Peritoneum (tissue), 1 donor: ENCODE results near the genes ALYREF and RFNG.

GRCh38 chr17:81821642-81822206 is 11.4 kb downstream of the MCRIP1 start:
- PRO-cap: no peak

- PRO-cap: bidirectional peak, plus-strand start at chr17:81891723, minus-strand start at chr17:81891520
Observed at GRCh38 chr17:81891092-81892122, at the start of gene ALYREF. ALYREF (minus strand) TSS chr17:81891586.

DNA sequence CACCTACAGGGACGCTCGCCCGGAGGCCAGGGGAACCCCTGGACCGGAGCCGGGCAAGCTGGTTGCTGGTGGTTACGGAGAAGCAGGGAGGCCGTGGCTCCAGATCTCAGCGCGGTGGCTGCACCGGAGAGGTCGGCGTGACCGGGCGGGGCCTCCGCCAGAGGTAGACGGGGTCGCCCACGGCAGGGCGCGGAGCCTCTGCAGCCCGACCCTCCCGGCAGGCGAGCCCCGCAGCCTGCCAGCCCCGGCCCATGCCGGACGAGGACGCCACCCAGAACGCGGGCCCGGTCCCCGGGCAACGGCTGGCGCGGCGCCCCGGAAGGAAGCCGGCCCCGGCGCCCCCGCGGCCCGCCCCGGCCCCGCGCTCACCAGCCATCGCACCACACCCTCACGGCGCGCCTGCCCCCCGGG is 296 bp downstream of the PCYT2 start:
- PRO-cap: no peak

GRCh38 chr17:81913965-81915055 is 3.1 kb upstream of the PCYT2 start:
- PRO-cap: no peak

GRCh38 chr17:81918447-81918859 is 477 bp upstream of the SIRT7 start:
- PRO-cap: no peak

DNA sequence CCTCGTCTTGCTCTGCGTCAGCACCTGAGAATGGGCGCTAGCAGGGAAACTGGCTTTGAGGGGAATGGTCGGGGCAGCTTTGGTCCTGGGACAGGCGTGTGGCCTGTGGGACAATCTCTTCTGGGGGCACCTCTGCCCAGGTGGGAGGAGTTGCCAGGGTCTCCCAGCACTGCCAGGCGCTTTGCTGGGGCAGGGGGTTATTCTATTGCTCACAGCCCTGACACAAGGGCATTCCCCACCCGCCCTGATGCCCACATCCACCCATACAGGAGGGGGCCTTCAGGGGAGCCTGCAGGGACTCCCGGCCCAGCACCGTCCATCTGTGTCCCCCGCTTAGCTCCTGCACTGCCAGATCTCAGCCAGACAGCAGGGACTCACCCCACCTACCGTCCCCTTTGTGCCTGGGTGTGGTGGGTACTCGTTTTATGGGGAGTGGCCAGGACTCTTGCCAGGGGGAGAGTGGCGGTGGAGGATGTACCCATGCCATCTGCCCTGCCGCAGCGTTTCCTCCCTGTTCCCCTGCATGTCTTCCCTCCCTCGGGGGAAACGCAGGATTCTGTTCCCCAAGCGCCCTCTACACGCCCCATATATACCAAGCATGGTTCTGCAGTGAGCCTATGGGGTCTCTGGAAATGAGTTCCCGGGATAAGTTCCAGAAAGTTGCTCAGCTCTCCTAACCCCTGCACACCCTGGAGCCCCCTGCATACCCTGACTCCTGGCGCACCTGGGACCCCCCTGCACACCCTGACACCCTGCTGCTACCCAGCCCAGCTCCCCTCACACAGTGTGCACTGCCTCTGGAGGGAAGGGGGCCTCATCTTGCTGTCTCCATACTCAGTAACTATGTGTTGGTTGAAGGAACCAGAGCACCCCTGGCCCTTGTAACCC is 4.0 kb upstream of the MAFG start:
- PRO-cap: no peak

DNA sequence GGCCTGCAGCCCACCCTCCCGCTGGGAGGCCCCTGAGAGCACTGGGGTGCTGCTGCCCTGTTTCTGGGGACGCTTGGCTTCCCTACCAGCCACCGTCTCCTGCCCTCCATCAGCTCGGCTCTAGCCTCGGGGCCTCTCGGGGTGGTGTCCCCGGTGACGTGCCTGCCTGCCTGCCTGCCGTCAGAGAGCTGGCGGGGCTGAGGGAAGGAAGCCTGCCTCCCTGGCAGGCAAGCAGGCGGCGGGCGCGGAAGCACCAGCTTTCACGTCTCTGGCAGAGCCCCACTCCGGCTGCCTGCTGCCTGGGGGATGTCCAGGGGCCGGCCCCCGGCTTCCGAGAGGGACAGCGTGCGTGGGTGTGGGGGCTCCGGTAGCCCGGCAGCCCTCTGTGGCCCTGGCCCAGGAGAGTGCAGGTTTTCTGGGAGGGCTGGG is 9.3 kb downstream of the CENPX start:
- PRO-cap: no peak

DNA sequence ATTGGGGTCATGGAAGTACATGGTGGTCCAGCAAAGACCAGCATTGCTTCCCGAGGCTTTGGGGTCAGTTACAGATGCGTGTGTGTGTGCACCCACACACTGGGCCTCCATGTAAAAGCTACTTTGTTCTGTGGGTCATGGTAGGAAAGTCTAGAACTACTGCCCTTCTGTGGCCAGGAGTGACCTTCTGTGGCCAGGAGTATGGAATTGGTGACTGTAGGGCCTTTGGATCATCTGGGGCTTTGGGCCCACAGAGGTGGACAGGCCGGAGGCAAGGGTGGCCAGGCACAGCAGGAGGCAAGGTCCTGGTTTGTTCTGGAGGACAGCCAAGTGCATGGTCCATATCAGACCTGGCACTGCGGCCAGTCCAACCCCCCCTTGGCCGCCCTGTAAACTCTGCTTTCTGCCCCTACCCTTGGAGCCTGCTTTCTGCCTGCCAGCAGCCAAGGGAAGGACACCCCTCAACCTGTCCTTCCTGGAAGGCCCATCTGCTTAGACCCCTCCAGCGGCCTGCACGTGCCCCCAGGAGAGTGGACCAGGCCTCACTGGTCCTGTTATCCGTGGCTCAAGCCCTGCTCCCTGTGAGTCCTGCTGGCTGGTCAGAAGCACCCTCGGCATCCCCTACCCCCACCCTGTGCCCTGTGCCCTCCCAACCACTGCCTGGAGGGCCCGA is 2.2 kb upstream of the DCXR start:
- PRO-cap: no peak

DNA sequence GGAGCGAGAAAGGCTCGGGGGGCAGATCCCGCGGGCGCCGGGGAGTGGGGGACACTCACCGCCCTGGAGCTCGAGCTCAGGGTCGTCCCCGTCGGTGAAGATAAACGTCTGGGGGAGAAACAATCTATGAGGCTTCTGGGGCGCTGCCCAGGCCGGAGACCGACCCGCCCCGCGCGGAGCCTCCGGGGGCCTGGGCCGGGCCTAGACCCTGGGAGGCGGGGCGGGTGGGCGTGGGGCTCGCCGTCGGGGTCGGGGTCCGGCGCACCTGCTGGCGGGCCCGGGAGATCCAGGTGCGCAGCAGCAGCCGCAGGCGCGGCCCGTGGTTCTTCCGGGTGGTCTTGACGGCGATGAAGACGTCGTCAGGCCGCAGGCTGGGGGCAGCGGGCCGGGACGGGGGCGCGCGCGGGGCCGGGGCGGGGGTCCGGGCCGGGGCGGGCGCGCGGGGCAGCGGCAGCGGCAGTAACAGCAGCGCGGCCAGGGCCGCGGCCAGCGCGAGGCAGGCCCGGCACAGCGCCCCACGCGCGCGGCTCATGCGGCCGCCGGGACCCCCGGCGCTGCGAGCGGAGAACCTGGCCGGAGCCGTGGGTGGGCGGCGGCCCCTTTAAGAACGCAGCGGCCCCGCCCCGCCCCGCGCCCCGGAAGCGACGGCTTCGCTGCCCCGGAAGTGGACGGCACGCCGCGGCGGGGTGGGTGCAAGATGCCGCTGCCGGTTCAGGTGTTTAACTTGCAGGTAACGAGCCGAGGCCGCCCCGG is at the start of gene RFNG:
RFNG (minus strand) TSS at position 577 of the 753 bp plus-strand sequence.
- PRO-cap: unidirectional peak, plus-strand start at position 663 of the sequence

GRCh38 chr17:82061350-82061773 is 4.2 kb downstream of the DUS1L start:
- PRO-cap: no peak

GRCh38 chr17:82077829-82078871 is 12.5 kb upstream of the DUS1L start:
- PRO-cap: no peak

- PRO-cap: no peak
Observed at GRCh38 chr17:82086196-82086869, 11.7 kb downstream of the FASN start.

DNA sequence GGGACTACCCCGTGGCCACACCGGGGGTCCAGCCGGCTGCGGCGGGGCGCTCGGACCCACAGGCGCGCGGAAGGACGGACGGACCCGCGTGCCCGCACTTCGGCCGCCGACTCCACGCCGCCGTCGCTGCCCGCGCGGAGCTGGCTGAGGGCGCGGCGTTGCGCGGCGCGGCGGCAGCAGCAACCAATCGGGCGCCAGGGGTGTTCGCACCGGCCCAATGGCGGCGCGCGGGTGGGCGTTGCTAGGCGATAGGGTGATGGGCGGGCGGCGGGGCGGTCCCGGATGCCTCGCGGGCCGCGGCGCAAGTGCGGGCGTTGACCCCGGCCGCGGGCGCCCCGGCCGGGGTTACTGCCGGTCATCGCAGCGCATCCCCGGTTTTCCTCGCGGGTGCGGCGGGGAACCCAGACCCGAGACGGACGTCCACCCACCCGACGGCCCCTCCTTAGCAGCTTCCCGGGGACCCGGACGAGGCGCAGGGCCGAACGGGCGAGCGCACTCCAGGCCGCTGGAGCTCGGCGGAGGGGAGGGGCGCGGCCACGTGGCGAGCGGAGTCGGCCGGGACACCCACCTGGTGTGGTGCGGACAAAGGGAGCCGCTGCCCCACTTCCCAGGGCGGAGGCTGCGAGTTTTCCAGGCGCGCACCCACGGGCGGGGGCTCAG is 725 bp upstream of the FASN start:
- PRO-cap: bidirectional peak, plus-strand start at position 251 of the sequence, minus-strand start at position 128 of the sequence

- PRO-cap: no peak
Observed at GRCh38 chr17:82120127-82120578, 22.1 kb upstream of the FASN start.

DNA sequence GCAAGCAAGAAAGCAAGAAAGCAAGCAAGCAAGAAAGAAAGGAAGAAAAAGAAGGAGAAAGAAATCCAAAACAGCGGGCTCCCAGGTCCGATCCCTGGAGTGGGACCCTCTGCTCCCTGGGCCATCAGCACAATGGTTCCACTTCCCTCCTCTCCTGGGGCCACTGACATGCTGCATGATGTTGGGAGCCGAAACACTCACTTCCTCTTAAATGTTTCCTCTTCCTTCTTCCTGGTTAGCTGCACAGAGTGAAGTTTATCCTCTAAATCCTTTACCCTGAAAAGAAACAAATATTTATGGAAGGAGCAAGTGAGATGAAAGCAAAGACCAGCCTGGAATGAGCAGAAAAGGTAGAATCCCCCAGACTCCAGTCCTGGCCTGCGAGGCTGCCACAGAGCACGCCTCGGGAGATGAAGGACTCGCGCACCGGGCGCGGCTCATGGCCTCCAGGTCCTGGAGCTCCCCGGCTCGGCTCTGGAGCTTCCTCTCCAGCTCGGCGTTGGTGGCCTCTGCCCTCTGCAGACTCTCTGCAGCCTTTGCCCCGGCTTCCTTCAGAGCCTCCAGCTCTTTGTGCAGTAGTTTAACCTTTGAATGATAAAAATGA is 19.0 kb downstream of the CCDC57 start:
- PRO-cap: no peak

DNA sequence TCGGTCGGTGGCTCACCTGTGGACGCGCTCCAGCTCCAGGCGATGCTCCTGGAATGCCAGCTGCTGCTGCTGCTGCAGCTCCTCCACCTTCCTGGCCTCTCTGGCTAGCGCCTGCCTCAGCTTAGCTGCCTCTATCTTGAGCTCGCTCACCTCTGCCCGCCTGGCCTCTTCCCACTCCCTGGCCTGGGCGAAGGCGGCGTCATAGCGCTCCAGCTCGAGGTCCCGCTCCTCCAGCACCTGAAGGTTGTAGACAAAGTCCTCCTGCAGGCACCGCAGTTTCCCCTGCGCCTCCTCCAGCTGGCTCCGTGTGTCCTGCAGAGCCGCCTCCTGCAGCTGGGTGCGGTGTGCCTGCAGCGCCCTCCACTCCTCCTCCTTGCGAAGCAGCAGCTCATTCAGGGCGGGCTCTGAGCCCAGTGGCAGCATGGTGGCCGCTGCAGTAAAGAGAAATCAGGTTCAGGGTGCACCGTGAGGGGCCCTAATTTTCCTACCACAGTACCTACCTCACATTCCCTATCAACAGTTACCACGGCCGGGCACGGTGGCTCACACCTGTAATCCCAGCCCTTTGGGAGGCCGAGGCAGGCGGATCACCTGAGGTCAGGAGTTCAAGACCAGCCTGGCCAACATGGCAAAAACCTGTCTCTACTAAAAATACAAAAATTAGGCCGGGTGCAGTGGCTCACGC is 11.0 kb downstream of the CCDC57 start:
- PRO-cap: no peak

- PRO-cap: no peak
Observed at GRCh38 chr17:82239661-82240813, 11.2 kb downstream of the SLC16A3 start.

GRCh38 chr17:82243382-82244057 is 14.7 kb downstream of the SLC16A3 start:
- PRO-cap: no peak

DNA sequence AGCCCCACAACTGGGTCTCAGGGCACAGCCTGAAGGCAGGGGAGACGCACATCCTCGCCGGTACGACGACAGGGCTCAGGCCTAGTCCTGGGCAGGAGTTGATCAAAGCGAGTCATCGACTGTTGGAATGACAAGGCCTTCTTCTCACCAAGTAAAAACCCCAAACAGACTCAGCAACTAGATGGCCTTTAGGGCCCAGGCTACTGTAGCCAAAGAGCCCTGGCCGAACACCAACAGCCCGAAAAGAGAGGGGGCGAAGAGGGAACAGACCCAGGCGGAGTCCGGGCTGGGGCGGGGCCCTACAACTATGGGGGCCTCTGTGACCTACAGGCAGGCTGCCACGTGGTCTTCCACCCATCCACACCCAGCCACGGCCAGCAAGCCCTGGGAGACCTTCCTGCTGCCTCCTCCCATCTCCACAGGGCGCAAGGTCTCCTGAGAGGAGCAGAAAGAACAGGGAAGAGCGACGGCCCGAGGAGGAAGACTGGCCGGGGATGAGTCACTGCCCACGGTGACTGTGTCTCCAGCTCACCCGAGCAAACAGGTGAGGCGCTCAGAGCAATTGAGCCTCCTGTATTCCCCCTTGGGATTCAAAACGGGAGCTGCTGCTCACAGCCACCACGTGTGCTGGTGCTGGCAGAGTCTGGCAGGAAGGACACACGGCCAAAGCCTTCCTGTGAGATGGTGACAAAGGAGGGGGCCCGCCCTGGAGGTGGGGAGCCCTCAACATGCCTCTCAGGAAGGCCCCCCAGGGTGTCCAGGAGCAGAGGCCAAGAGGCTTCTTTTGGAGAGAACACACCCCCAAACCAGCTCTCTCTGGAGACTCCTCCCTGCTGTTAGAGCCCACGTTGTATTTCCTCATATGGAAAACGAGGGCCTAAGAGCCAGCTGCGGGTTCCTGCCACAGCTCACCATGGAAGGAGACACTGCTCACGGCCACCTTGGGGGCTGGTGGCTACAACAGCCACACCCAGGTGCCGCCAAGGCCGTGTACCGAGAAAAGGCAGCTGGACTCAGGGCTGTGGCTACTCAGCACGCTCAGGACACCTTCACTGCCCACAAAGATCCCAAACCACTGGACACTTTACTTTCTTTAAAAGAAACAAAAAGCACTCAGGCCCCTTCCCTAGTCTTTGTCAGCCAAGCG is 17.9 kb downstream of the SLC16A3 start:
- PRO-cap: no peak

GRCh38 chr17:82298818-82299389 is 18.5 kb downstream of the CD7 start:
- PRO-cap: no peak